Metanephros (tissue), 2 donors: ENCODE measurements around the genes SERPINE3 and INTS6.

DNA sequence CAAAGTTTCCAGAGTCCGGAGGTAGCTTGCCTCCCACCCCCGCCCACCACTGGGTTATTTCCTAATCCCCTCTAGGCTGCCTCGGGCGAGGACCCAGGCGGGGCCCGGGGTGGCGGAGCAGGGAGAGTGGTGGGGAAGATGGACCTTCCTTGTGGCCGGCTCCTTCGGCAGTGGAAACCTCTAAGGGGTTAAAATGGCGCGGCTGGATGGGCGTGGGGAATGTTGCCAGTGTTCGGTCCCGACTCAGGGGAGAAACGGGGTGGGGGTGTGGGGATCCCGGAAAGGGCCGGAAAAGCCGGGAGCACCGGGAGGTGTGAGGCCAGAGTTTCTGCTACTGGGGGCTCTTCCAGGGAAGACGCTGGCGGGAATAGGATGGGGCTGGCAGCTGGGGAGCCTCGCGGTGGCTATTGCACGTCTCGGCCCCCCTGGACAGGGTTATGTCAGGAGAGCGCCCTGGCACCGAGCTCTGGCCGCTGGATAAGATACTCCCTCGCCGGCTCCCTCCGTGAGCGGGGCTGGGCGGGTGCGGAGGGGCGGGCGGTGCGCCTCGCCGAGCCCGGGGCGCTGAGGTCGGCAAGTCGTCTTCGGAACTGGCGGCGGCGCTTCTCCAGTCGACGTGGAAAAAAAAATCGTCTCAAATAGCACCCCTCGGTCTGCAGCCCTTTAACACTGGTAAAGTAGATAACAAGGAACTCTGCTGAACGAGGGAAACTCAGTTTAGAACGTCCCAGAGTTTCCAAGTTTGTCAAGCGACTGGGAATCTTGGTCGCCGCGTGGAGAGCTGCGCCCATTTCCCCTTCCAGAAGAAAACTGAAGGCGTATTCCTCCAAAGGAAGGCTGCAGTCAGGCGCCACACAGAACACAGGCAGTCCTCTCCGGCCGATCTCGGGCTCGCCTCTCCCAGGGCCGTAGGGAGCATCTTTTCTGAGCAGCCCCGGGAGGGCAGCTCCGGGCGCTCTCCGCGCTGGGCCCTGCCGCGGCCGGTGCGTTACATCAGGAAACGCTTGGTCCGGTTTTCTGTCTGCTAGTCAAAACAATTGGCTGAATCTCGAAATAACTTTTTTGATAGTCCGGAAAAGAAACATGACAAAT lies 115.0 kb downstream of the KCNRG start:
- RAMPAGE, long total RNA = no peak

DNA sequence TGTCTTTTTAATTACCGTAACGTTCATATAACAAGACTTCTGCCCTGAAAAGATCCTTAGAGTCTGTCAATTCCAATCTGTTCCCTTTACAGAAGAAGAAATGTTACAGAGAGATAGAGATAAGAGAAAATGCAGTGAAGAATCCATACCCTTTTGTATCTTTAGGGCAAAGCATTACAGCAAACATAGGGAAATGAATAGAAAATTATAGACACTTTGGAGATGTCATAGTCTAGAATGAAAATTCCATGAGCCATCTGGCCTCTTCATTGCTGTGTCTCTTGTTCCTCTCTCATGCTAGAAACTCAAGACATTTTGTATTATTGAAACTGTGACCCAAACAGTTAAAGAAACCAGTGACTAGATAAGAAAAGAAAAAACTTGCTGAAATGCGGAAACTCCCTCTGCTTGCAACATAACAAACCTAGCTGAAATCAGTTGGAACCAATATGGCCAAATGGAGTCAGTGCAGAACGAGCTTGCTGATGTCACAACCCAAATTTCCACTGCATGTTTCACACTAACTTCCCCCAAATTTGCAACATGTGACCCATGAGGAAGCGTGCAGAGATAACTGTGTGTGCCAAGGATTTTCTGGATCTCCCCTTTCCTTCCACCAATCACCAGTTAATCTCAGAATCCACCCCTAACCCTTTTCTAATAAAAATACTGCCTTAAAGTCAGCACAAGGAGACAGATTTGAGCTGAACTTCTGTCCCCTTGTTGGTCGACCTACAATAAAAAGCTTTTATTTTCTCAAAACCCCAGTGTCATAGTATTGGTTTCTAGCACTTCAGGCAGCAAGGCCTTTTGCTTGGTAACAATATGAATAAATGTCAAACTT lies 208.0 kb downstream of the DLEU7 start:
- RAMPAGE, long total RNA = no peak

DNA sequence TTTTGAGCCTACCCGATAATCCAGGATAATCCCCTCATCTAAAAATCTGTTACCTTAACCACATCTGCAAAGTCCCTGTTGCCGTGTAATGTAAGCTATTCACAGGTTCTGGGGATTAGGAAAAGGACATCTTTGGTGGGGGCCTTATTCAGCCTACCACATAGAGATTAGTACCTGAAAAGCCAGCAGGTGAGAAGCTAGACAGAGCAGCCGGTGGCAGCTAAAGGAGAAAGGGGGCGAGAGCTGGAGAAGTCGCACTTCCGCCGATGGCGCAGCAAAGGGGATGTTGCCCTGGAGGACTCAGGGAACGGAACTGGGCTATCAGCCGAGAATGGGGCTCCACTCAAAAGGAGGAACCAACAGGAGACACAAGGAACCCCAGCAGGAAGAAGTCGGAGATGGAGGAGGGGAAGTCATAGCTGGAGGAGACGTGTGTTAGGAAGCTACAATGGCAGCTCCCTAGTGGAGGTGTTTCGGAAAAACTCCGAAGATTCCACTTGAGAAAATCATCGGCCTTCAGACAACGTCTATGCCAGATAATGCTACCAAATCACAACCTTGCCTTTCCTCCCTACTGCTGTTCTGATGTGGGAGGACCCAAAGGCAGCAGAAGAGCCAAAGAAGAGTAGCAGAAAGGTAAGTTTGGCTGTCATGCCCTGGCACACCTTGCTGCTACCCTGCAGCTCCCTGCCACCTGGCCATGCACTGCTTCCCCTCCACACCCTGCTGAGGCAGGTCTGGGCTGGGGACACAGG lies 128.1 kb downstream of the DLEU7 start:
- RAMPAGE, long total RNA = no peak

DNA sequence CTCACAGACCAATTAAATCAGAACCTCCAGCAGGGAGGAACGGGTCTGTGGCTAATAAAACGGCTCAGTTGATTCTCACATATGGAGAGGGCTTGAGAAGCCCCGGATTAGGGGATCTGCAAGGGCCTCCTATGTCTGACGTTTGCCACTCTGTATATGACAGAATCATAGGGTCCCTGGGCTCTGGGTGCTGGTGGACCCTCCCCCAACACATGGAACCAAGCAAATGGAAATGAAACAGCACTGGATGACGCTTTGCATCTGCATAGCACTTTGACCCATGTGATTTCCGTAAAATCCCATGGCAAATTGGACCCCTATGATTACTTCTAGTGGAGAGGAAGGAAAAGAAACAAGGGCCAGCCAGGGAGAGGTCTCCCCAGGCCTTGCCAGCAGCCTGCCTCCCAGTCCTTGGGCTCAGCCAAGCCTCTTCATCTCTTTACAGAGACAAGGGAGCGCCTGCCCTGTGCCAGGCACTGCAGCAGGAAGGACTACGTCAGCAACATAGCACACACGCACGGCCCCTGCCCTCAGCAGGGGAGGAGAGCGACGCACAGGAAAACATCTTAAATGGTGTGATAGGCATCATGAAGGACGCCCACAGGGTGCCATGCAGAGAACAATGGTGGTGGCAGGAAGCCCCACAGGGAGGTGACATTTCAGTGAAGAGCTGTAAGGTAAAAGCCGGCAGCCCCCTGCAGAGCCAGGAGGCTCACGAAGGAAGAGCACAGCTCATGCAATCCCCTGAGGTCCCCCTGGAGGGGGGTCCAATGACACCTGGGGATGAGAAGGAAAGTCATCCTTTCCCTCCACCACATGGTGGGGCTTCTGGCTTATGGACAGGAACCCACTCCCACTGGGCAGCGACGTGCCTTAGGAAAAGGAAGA lies 37.0 kb upstream of the C13orf42 start:
- RAMPAGE, long total RNA = no peak

DNA sequence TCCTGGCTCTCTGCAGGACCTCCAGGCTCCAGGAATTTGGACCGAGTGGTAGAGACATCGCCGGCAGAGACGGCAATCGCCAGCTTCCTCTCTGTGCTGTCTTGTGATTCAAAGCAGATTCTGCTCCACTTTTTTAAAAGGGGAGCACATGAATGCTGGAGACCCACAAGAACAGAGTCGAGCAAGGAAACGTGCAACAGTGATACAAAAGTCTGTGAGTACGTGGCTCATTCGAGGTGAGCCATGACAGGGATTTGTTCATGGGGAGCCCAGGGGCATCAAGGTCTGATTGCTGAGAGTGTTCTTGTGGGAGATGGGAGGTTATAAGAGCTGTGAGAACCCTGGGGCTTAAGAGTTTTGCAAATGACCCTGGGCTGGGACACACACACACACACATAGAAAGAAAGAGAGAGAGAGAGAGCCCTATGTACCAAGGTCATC lies at the start of gene SERPINE3:
Gene SERPINE3 (plus strand): TSS at position 162 of the 441 bp plus-strand sequence.
- RAMPAGE, long total RNA = no peak

DNA sequence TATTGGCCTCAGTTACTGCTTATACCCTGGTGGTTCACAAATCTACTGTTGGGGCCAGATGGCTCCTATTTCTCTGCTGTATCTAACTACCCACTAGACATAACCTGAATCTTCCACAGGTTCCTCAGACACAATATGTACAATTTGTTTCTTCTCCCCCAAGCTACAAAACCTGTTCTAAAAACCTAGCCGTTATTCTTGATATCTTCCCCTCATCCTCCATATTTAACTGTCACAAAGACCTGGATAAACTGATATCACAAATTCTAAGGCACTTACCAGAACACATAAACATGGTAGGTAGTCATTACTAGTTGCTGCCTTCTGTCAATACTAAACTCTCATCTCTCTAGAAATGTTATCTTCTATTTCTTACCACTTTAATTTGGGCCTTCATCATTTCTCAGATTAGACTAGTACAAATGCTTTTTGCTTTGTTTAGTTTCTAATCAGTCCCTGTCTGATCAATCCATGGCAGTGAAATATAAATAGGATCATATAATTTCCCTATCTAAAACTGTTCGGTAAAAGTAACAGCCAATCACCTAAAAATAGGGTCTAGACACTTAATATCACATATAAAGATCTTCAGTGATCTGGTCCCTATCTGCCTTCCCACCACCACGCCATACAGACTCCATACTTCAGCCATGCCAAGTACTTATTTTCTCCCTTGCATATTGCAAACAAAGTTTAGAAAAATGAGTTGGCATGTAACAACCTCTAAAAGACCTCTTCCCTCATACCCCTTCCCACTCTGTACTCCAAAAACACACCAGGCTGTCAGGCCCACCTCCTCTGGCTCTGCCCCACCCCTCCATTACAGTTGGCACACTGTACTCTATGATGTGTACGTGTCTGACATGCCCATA lies 45.2 kb downstream of the SERPINE3 start:
- RAMPAGE, long total RNA = no peak

- RAMPAGE, long total RNA = no peak
Measured at GRCh38 chr13:51431890-51432573, 20.8 kb downstream of the INTS6 start.

- RAMPAGE, long total RNA = no peak
Measured at GRCh38 chr13:51452418-51453145, at the start of gene INTS6. TSS of gene INTS6 (minus strand) at chr13:51453036.

DNA sequence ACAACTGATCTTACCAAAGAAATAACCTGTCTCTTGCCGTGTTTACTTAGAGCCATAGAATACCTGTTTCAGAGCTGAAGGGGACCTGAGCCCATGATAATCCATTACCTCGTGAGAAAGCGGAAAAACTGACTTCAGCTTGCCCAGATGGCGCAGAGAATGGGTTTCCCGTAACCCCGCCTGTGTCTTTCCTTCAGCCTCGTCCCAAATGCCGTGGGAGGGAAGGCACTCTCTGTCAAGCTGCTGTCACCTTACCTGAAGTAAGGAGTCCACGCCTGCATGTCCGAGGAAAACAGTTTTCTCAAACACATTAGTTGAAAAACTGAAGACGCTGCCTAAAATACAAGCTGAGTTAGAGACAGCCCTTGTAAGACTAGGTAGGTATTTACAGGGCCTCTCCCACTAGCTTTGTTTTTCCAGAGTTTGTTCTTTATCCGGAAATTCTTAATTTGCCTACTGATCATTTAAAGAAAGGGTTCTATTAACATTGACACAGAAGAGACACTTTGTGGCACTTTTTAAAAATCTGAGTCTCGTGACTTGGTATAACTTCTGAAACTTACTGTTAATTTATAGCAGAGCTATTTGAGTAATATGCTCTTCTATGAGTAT lies 1.2 kb upstream of the INTS6 start:
- RAMPAGE, long total RNA = no peak

DNA sequence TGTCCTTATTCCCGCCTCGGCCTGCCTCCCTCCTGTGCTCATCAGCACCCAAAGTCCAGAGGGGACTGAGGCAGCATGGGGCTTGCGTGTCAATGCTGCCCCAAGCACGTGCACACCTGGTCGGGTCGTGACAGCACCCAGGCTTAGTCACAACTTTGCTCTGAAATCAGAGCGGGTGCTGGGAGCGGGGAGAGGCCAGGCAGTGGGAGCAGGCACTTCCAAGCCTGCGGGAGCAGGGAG lies 3.7 kb upstream of the INTS6 start:
- RAMPAGE, long total RNA = no peak

DNA sequence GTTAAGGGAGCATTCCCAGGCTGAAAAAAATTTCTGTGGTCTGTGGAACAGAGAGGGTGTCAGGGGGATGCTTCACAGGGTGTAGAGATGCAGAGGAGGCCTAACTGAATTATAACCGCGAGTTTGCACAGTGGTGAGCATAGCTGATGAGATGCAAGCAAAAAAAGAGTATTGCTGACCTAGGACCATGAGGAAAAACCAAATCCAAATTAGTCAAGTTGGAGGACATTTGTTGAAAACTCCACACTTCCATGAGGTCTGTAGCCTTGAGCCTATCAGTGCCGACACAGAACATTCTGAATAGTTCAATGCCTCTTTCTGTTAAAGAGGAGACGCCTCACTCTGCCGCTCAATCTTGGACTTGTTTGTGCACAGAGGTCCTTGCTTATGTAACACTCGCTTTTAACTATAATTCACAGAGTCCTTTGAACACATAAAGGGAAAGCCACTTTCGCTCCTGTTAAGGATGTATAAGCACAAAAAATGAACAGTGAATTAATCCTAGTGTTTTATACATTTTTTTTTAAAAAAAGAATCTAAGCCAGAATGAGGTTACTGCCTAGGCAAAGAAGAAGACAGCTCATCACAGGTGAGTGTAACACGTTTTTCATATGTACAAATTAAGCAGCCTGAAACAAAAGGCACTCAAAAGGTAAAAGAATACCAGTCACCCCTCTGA lies 25.8 kb upstream of the INTS6 start:
- RAMPAGE, long total RNA = no peak

- RAMPAGE, long total RNA = no peak
Measured at GRCh38 chr13:51500684-51501321, 48.0 kb upstream of the INTS6 start.

DNA sequence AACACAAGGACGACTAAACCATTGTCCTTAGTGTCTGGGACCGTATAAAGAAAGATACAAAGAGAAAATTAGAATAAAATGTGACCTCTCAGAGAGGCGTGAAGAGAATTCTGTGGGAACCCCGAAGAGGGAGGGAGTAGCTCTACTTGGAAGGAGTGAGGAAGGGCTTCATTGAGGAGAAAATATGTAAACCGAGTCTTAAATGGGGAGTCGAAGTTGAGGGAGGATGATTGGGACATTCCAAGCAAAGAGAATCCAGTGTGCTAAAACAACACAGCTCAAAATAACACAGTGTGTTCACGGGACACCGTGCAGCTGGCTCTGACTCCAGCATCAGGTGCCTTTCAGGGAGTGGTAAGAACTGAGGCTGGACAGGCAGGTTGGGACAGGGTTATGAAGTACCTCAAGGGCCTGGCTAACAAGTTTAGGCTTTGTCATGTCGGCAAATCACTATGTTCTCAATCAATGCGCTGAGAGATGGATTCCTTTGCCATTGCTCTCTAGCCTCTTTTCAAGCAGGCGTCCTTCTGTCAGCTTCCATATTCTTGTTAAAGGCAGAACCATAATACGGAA lies 27.6 kb upstream of the WDFY2 start:
- RAMPAGE, long total RNA = no peak

GRCh38 chr13:51781992-51782809 lies 21.8 kb downstream of the DHRS12 start:
- RAMPAGE, long total RNA = no peak

DNA sequence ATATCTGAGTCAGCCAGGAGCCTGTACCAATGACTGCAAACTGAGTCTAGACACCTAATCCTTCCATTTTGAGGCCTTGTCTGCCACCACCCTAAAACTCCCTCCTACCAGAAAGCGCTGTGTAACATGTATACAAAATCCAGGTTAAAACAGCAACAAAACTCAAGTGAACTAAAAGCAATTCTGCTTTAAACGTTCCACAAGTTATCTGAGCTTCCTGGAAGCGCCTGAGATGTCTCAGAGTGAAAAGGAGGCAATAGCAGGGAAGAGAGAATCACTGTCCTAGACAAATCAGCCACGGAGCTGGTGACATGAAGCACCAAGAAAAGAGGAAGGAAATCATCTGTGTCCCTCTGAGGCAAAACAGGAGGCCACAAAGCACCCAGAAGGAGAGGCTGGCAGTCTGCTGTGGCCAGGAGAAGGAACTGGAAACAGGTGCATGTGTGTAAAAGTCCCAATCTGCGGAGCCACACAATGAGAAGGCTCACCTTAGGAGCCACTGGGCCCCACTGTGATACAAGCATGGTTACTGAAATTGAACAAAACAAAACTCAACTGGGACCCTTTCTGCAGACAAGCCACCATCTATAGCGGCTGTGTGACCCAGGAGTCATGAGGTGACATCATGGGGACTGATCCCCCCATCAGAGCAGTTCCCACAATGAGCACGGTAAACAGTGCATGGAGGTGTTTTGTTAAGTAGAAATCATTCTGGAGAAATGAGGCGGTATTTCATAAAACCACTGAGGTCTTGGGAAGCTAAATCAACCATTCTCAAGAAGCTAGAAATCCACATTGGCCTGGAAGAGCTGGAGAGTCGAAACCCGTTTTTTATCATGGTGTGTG lies 10.0 kb downstream of the DHRS12 start:
- RAMPAGE, long total RNA = no peak

DNA sequence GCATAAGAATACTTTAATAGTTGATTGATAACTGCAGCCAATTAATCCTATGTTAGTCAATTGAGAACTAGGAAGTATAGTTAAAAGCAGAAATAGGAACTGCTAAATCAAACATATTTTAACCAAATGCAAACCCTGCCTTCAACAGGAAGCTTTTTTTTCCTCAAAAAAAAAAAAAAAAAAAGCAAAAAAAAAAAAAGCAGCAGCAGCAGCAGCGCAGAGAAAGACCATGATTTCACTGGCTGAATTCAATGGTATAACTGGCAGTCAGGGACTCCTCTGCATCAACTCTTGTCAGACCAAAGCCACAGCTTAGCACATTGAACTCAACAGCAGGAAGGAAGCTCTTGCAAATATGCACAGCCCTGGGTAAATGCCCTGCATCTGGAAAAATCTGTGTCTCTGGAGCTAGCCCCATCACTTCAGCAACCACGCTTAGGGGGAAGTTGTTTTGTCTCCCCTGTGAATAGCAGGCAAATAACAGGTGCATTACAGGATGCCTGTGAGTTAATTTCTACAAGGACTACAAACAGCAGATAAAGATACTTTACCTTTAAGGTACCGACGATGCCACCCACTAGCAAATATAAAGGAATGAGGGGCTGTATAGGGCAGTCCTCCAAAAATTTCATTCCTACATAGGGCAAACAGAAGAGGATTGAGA lies 17.7 kb upstream of the DHRS12 start:
- RAMPAGE, long total RNA = no peak

- RAMPAGE, long total RNA = no peak
Measured at GRCh38 chr13:51848677-51849065, 3.7 kb upstream of the TMEM272 start.

DNA sequence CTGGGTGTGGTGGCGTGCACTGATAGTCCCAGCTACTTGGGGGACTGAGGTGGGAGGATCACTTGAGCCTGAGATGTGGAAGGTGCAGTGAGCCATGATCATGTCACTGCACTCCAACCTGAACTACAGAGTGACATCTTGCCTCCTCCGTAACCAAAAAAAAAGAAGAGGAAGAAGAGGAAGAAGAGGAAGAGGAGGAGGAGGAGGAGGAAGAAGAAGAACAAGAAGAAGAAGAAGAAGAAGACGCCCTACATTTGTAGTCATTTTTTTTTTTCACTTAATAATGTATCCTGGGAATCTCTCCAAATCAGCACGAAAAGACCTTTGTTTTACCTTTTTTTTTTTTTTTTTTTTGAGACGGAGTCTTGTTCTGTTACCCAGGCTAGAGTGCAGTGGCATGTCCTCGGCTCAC lies 6.2 kb upstream of the TMEM272 start:
- RAMPAGE, long total RNA = no peak

GRCh38 chr13:52006472-52006683 lies 4.9 kb downstream of the ATP7B start:
- RAMPAGE, long total RNA = no peak

DNA sequence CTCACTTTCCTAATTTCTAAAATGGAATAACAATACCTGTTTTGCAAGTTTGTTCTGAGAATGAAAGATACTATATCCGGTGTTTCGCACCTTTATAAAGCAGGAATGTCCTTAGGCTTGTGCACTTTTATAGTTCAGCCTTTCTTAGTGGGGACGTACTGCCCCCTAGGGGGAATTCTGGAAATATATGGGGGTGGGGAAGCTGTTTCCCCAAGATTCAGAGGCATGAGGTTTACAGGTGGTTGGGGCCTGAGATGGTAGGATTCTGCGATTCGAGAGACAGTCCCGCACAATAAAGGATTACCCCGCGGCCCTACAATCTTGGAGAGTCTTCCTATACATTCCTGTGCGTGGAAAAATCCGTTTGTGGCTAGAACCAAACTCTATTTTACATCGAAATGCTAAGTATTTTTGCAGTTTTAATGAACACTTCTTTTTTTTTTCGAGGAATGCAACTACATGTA lies 1.1 kb downstream of the NEK5 start:
- RAMPAGE, long total RNA = no peak